Foreskin fibroblast (primary cell): ENCODE measurements around a stretch of chr19.

DNA sequence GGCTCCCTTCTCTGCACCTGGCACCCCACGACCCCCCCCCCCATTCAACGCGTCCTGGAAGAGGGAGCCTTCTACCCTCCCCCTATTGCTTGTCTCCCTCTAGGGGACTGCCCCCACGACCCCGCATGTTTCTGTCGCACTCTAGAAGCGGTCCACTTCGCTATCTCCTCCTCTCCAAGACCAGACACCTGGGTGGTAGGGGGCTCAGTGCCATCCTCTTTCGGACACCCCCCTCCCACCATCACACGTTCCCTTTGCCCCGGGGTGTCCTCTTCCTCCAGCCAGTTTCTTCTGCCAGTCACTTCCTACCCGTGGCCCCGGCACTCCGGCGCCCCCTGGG lies 1.4 kb downstream of the TGFB1 start:
- RRBS, result 4% methylated on average over 3 of the region's 15 CpGs

- RRBS, result 2% methylated on average over 40 of the region's 72 CpGs
Observed at GRCh38 chr19:41352653-41353521, 835 bp downstream of the TGFB1 start.

GRCh38 chr19:41354576-41354860 lies 796 bp upstream of the TGFB1 start:
- RRBS, result no CpG with 5 or more reads among the region's 15 CpGs

DNA sequence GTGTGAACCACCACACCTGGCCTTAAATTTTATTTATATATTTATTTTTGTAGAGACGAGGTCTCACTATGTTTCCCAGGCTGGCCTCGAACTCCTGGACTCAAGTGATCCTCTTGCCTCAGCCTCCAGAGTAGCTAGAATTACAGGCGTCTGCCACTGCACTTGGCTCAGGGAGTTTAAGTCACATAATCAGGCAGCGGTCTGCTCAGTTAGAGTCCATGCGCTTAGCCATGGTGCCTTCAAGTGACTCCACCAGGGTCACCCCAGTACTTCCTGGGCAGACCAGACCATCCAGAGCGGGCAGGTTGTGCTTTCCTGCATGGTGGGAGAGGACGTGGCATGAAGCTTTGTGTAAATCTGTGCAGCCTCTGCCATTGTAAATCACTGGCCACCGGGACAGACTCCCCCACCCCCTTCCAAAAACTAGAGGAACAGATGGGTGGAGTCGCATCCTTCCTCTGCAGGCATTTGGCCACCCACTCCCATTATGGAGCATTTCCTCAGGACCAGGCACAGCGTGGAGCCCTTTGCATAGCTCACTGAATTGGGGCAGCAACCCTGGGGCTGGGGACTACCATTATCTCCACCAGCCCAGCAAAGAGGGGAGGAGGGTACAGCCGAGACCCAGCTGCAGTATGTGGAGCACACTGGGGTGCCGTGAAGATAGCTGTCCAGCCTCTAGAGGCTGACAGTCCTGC lies 8.1 kb downstream of the BCKDHA start:
- RRBS, result no CpG with 5 or more reads among the region's 12 CpGs

GRCh38 chr19:41436351-41437015 lies 3.2 kb downstream of the DMAC2 start:
- RRBS, result no CpG with 5 or more reads among the region's 6 CpGs

DNA sequence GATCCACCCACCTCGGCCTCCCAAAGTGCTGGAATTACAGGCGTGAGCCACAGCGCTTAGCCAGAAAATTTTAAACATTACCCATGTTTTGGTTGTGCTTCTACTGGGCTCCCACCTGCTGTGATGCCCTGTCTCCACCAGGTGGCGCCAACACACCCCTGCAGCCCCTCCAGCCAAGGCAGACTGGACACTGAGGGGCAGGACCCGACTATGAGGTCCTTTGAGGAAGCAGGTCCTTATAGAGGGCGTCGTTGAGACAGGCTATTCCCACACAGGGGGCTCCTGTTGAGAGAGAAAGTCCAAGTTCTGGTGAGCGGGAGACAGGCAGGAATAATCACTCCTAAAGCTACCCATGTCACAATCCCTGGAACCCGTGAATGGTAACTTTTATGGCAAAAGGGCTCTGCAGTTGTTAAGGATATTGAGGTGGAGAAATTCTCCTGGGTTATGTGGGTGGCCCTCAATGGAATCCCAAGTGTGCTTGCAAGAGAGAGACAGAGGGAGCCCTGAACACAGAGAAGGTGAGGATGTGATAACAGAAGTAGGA lies 6.5 kb downstream of the ERICH4 start:
- RRBS, result no CpG with 5 or more reads among the region's 9 CpGs

DNA sequence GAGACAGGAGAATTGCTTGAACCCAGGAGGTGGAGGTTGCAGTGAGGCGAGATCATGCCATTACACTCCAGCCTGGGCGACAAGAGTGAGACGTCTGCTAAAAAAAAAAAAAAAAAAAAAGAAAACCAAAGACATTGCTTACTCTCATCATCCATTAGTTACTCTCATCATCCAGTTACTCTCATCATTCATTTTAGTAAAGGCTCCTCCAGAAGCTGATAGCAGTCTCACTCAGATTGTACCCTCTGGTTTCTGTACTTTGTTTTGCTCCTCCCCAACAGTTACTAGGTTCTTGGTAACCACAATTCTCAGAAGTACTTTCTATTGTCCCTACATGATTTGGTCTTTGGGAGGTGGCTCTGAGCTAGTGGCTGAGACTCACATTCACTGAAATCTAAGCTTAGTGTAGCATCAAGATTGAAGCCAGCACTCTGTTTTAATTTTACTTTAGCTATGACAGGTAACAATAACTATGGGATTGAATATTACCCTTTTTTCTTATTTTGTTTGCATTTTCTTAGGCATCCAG lies 14.3 kb downstream of the ERICH4 start:
- RRBS, result no CpG with 5 or more reads among the region's 3 CpGs

- RRBS, result 37% methylated on average over 2 of the region's 15 CpGs
Observed at GRCh38 chr19:41530682-41531416, 45.1 kb upstream of the CEACAM21 start.

DNA sequence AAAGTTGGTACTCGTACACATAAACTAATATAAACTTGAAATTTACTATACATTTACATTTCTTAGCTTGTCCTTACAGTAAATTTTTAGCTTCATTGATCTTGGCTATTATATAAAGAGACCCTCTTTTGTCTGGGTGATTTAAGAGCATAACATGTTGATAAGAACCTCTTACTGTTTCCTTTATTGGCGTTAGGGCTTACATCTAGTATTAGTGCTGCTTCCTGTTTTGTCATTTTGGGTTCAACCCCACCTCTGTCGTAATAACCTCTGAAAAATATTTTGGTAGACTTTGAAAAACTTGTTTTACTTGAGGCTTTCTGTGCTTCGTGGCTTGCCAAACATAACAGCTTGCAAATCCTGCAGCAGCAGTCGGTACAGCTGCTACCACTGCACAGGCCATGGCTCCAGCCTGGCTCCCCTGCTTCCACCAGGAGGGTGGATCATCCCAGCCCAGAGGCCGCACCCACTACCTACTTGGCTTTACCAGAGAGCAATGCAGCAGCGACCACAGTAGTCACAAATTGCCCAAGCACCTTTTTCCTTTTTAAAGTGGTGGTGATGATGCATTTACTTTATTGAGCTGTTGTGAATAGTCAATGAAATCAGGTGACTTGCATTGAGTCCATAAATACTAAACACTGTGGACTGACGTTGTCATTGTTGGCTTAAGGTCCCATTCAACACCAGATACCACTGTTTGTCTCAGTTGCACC lies 11.8 kb upstream of the CEACAM4 start:
- RRBS, result no CpG with 5 or more reads among the region's 8 CpGs

GRCh38 chr19:41663255-41663701 lies 24.8 kb downstream of the CEACAM7 start:
- RRBS, result no CpG with 5 or more reads among the region's 3 CpGs

DNA sequence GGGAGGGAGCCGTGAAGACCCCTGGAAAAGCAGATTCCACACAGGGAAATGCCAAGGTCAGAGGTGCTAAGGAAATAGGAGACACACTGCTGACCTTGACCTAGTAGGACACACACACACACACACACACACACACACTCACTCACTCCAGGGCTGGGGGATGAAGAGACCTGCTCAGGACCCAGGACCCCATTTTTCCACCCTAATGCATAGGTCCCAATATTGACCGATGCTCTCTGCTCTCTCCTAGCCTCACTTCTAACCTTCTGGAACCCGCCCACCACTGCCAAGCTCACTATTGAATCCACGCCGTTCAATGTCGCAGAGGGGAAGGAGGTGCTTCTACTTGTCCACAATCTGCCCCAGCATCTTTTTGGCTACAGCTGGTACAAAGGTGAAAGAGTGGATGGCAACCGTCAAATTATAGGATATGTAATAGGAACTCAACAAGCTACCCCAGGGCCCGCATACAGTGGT lies 1.0 kb downstream of the CEACAM5 start:
- RRBS, result no CpG with 5 or more reads among the region's 8 CpGs

- RRBS, result no CpG with 5 or more reads among the region's 2 CpGs
Observed at GRCh38 chr19:41775306-41775877, 20.1 kb downstream of the CEACAM6 start.

DNA sequence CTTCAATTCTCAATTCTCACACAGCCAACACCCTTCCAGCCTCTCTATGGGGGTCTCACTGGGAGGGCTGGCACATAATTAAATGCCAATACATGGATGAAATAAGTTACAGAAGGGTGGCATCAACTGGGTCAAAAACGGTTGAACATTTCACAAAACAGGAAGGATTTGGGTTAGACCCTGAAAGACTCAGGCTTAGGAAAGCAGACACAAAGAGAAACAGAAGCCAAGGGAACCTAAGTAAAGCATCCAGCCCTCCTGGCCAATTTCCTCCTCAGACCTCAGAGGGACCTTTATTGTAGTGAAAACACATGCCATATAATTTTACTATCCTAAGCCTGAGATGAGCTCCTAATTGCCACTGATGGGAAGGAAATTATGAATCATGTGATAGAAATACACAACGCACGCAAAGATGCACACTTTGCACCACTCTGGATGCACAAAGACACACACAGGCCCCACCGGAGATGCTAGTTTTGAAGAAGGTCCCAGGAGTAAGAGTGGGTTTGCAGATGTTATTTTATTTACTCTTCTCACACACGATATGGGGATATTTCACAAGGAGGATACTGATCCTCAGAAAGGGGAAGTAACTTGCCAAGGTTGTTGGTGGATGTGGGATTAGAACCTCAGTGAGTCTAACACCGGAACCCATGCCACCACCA lies 12.0 kb upstream of the CEACAM3 start:
- RRBS, result no CpG with 5 or more reads among the region's 6 CpGs

DNA sequence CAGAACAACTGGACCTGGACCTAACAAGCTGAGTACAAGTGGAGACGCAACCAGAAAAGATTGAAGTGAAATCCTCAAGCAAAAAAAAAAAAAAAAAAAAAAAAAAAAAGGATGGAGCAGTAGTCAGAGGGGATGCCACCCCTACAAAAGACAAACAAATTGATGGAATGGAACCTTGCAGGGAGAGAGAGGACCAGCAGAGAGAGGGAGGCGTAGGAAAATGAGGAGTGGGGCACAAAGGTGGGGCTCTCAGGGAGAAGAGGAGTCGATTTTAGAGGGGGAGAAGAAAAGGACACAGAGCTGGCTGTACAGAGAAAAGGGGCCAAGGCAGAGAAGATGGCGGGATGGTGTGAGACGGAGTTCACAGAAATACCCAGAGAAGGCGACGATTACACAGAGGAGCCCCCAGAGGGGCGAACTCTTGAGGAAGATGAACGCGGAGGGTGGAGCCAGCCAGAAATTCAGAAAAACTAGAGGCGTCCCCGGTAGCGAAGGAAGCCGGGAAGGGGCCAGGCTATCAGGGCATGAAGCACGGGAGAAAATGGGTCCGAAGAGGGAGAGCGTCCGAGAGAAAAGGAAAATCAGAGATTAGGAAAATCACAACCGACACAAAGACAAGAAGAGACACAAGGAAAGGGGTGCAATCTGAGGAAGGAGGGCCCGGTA lies 523 bp downstream of the LYPD4 start:
- RRBS, result no CpG with 5 or more reads among the region's 20 CpGs

GRCh38 chr19:41862492-41863676 lies 2.8 kb downstream of the RPS19 start:
- RRBS, result no CpG with 5 or more reads among the region's 7 CpGs

GRCh38 chr19:41897603-41897963 lies 14.6 kb downstream of the ARHGEF1 start:
- RRBS, result 86% methylated on average over 2 of the region's 8 CpGs

DNA sequence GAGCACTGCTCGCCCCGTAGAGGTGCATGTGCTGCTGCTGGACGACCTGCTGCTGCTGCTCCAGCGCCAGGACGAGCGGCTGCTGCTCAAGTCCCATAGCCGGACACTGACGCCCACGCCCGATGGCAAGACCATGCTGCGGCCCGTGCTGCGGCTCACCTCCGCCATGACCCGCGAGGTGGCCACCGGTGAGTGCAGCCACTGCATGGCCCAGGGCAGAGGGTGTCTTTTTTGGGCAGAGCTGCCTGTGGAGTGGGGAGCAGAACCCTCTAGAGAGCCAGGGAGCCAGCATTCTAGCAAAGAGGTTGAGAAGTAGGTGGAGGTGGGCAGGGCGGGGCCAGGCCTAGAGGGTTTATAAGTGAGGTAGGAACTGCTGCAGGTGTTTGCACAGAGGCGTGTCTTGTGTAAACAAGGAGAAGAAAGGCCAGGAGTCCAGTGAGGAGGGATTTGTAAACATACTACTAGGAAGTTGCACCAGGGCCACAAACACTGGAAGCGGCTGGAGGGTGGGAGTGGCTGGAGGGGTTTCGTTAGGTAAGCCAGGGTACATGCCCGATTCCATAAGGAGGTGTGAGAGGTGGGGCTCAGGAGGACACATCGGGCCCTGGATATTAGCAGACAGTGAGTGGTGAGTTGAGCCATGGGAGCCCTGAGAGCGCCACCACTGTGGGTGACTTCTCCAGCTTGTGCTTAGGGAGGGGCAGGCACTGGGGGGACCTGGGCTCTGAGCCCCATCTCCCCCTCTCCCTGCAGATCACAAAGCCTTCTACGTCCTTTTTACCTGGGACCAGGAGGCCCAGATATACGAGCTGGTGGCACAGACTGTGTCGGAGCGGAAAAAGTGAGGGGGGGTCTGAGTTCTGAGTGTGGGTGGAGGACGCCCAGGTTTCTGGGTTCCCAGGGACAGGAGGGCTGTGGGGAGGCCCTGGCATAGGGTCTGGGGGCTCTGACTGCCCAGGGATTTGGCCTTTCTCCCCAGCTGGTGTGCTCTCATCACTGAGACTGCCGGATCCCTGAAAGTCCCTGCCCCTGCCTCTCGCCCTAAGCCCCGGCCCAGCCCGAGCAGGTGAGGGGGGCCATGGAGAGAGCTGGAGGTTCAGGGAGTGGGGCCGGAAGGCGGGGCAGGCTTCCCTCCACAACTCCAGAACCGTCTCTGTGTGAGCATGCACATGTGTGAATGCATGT lies 21.6 kb downstream of the ARHGEF1 start:
- RRBS, result 92% methylated on average over 10 of the region's 36 CpGs

- RRBS, result no CpG with 5 or more reads among the region's 14 CpGs
Observed at GRCh38 chr19:41910069-41910945, 17.9 kb downstream of the ERFL start.

DNA sequence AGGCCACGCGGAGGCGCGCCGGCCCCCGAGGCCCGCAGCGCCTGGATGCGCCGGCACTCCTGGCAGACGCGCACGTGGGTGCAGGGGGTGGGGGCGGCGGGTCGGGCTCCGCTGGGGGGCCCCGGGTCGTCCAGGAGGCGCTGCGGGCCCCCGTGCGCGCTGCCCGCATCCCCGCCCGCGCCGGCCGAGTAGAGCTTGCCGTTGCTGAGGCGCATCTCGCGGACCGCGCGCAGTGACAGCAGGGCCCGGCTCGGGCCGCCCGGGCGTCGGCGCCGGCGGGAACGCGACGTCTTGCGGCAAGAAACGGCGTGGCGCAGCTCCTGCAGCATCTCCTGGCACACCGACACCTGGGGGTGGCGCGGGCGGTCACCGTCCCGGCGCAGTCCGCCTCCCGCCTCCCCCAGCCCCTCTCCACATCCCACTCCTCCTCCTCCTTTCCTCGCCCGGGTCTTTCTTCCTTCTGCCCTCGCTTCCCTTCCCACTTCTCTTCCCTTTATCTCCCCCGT lies 5.0 kb upstream of the ATP1A3 start:
- RRBS, result 3% methylated on average over 53 of the region's 66 CpGs

DNA sequence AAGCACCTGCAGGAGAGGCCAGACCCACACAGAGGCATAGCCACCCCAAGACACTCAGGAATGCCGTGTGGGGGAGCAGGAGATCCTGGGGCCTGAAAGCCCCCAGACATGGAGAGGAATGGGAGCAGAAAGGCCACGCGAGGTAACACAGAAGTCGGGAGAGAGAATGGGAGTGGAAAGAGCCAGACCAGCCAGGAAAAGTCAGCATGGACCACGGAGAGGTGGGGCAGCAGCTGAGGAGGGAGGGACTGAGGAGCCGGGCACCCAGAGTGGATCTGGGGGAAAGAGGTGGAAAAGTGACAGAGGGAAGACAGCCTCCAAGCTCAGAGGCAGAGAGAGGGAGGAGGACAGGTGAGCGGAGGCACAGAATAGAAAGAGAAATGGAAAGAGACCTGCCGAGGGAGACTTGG lies 1.8 kb downstream of the GRIK5 start:
- RRBS, result no CpG with 5 or more reads among the region's 8 CpGs